Spinal cord (tissue), 3 donors: ENCODE data around the genes MCM3AP and YBEY.

- PRO-cap = no peak
- RAMPAGE, long total RNA = no peak
Measured at GRCh38 chr21:45868554-45869023, 113.0 kb upstream of the COL6A1 start.

DNA sequence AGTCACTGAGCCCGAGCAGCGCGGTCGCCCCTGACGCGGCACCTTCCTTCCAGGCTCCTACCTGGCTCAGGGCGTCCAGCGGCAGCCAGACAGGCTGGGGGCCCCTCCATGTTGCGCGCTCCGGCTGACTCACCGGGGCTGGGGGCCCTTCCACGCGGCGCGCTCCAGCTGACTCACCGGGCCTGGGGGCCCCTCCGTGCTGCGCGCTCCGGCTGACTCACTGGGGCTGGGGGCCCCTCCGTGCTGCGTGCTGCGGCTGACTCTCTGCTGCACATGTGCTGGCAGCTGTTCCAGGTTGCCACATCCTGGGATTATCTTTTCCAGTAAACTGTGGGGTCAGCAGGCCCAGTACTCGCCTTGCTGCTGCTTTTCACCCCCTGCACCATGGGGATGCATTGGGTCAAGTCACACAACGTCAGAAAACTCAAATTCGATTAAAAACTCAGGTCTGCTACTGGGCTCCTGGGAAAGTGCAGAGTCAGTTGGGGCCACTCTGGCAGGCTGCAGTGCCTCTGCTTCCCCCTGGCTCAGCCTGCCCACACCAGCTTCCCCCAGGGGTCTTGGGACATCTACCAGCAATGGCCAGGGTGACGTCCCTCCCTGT lies 106.4 kb upstream of the COL6A1 start:
- PRO-cap = no peak
- RAMPAGE, long total RNA = no peak

DNA sequence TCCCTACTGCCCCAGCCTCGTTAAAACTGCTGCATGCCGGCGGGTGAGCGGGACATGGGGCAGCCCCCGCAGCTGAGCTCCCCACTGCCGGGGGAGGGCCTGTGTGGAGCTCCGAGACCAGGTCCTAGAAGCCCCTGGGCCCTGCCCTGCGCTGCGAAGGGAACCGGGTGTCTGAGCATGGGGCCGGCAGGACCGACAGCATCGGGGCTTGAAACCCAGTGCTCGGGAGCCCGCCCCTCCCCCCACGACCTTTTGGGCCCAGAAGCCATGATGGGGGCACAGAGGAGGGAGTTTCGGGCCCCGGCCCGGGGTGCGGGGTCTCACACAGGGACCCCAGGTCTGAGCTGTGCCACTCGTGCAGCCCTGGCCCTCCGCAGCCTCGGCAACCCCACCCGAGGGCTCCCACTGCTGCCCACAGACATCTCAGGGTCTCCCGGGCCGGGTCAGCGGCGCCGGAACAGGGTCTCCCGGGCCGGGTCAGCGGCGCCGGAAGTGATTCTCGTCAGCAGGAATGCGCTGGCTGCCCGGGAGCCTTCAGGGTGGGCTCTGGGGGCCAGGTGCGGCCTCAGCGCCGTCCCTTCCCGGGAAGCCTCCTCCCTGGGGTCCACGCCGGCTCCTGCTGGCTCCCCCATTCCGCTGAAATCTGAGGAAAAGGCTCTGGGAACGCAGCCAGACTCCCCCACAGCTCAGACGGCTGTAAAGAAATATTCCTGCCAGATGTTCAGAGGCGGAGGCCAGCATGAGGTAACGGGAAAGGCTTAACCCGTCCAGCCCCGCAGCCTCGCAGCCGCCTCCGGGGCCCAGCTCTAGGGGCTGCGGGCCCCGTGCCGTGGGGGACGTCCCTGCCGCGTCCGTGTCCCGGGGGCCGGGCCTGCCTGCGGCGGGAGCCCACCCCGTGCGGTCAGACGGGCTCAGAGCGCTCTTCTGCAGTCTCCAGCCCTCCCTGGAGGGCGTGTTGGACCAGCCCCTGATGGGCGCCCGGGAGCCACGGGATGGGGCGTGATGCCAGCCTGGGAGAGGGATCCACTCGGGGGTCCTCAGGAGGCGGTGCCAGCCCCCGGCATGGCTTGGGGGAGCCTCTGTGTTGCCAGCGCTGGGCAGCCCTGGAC lies 8.8 kb upstream of the COL6A1 start:
- PRO-cap = no peak
- RAMPAGE, long total RNA = no peak

GRCh38 chr21:46004367-46004957 lies 22.9 kb downstream of the COL6A1 start:
- PRO-cap = no peak
- RAMPAGE, long total RNA = no peak

DNA sequence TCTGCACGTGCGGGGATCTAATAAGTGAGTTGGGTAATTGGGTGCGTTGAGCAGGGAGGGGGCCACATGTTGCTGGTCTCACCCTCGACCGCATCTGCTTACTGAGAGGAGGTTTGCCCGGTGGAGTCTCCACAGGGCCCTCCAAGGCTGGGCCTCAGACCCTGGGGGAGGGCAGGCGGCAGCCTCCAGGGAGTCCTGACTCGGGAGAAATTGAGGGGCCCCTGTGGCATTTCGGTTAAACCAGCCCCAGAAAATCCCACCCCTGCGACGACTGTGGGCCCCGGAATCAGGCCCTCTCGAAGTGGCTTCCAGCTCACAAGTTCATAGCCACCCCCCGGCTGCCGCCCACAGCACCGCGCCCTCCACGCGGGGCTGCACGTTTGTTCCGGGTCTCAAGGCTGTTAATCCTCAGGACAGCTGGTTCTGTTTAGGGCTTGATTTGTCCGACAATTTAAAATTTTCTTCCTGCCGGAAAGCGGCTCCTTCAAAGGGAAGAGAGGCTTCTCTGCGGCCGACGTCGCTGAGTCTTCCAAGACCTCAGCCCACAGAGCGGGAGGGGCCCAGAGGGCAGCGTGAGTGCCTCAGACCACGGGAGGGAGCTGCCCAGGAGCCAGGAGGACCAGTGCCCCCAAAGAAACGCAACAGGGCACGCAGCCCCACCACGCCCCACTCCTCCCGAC lies 14.6 kb upstream of the COL6A2 start:
- PRO-cap = no peak
- RAMPAGE, long total RNA = no peak

DNA sequence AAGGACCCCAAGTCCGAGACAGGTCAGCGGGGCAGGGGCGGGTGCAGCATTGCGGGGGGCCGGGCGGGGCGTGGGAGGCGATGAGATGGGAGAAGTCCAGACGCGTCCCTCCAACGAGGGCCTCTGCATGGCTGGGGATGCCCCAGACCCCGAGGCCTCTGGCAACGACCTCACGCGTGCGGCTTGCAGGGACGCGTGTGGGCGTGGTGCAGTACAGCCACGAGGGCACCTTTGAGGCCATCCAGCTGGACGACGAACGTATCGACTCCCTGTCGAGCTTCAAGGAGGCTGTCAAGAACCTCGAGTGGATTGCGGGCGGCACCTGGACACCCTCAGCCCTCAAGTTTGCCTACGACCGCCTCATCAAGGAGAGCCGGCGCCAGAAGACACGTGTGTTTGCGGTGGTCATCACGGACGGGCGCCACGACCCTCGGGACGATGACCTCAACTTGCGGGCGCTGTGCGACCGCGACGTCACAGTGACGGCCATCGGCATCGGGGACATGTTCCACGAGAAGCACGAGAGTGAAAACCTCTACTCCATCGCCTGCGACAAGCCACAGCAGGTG lies 27.8 kb downstream of the COL6A2 start:
- PRO-cap = no peak
- RAMPAGE, long total RNA = no peak

DNA sequence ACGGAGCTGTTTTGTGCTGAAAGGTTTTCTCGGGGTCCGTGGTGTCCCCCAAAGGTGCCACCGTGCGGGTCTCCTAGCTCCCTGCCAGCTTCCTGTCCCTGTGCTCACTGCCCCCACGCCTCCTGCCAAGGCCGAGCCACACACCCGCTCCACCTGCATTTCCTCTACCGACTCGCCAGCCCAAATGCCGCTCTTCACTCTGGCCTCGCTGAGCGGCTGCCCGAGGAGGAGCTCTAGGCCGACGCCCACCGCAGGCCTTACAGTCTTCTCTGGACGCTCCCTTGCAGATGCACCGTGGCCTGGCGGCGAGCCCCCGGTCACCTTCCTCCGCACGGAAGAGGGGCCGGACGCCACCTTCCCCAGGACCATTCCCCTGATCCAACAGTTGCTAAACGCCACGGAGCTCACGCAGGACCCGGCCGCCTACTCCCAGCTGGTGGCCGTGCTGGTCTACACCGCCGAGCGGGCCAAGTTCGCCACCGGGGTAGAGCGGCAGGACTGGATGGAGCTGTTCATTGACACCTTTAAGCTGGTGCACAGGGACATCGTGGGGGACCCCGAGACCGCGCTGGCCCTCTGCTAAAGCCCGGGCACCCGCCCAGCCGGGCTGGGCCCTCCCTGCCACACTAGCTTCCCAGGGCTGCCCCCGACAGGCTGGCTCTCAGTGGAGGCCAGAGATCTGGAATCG lies 26.3 kb downstream of the FTCD start:
- PRO-cap = no peak
- RAMPAGE, long total RNA = no peak

- PRO-cap = no peak
- RAMPAGE, long total RNA = no peak
Measured at GRCh38 chr21:46246203-46247233, 17.9 kb upstream of the LSS start.

DNA sequence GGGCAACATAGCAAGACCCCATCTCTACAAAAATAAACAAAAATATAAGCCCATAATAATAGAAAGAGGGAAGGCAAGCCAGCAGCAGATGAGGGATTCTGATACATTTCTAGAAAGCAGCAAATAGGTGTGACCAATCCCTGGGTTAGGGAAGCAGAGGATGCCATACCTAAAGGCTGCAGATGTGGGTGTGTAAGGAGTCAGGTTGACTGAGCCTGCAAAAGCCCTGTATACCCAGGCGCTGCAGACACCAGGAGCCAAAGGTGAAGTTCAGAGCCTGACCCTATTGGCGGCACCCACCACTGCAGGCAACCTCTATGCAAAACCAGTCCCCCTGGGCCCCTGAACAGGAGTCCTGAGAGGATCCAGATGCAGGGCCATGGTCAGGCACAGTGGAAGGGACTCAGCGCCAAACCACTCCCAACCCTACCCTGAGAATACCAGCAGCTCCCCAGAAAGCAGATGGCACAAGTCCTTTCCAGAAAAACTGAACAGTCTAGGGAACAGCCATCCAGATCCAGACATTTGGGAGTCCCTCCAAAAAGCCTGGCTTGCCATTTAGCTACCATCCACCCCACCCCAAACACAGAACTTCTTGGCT lies 19.4 kb upstream of the LSS start:
- PRO-cap = no peak
- RAMPAGE, long total RNA = no peak

DNA sequence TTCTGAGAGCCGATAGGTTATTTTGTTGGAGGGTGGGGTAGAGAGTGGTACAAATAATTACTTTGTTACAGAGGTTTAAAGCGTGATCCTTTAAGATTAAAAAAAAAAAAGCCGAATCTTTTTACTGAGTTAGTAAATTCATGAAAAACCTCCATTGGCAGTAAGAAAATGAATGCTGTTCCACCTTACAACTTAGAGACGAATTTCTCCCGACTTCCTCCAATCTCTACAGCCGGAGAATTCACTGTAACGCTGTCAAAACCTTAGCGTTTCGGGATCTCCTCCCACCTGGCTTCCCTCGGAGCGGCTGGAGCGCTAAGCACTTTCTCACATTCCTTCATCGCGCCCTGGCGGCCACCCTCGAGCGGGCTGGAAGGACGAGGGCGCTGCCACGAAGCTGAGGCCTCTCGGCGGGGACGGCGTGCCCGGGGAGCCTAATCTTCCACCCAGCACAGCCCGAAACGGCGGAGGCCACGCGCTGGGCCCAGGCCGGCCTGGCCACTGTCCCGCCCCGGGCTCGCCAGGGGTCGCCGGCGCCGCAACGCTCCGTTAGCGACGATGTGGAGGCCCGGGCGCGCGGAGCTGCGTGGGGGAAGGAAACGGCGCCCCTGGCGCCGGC lies at the start of gene MCM3AP:
Gene MCM3AP (minus strand): TSS at position 97 of the 619 bp plus-strand sequence.
- PRO-cap = no peak
- RAMPAGE, long total RNA = no peak

- PRO-cap = no peak
- RAMPAGE, long total RNA = no peak
Measured at GRCh38 chr21:46286134-46286802, at the start of gene YBEY. YBEY (plus strand) TSS chr21:46286342.

GRCh38 chr21:46374710-46375444 lies 50.9 kb downstream of the PCNT start:
- PRO-cap = no peak
- RAMPAGE, long total RNA = no peak

- PRO-cap = no peak
- RAMPAGE, long total RNA = no peak
Measured at GRCh38 chr21:46548522-46549391, 56.1 kb downstream of the S100B start.